HTR-8/SVneo (cell line): ENCODE data around the genes SDCCAG8 and HNRNPU.

GRCh38 chr1:241610052-241610511 is 30.1 kb downstream of the CHML start:
- RRBS, result no CpG with 5 or more reads among the region's 6 CpGs

DNA sequence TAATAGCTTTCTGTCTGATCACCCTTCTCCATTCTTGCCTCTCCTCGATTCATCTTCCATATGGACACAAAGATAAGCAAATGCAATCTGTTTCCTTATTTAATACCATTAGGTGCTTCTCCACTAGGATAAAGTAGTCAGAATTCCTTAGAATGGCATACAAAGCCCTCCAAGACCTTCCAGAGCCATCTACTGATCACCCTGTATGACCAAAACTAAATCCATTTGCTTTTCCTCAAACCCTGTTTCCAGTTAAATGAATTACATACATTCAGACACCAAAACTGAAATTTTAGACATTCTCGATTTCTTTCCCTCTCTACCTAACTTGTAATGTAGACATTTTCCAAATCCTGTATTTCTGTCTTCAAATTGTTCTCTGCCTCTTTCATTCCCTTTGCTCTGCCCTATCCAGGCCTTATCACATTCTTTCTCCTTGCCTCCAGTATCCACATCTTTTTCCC is 16.8 kb downstream of the CHML start:
- RRBS, result no CpG with 5 or more reads among the region's 2 CpGs

DNA sequence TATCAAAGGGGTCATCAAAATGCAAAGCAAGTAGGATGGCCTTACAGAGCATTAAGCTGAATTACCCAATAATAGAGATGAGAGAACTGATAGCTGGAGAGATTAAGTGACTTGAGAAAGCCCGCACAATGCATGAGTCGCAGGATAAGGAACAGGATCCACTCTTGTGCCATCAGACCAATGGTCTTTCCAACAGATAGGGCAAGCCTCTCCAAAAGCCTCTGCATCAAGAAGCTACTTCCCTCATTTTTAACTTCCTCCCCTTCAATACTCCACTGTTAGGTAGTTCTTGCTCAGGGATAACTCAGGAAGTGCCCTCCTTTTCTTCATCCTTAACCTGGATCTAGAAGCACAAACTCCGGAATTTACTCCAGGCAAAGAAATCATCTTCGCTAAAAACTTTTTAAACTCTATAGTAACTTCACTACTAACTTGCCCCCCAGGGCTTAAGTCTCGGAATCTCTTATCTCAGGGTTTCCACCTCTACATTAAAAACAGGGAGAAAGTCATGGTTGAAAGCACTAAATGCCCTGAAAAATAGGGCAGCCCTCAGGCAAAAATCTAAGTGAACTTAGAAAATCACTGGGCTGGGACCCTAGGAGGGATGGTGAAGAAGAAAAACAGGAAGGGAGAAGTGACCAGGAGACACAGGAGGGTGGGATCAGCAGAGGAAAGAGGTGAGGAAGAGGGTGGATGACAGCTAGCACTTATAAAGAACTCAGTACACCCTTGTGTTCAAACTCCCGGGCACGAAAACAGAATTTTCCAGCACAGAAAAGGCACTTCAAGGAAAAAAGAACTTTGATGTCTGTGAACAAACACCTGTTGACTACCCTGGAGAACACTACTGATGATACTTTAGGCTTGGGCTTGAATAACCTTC is 2.3 kb downstream of the CHML start:
- RRBS, result no CpG with 5 or more reads among the region's 7 CpGs

DNA sequence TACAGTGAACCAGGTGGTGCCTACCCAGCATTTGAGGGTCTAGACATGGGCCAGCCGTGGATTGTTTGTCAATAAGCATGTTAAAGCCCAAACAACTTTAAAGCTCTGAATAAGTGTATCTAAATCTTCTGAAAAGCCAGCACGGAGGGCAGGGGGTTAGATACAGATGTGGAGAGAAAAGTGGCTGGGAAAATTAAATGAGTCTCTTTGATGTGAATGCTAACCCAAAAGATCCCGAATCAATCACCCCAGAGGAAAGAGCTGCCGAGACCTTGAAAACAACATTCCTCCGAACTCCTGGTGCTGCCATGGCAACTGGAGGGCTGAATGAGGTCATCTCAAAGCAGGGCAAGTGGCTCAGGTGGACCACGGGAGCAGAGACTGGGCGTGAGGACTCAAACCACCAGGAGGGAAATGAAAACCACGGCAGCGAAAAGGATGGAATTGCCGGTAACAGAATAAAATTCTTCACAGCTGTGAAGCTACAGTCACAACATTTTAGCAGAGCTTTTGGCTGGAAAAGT is 23.5 kb upstream of the BECN2 start:
- RRBS, result no CpG with 5 or more reads among the region's 10 CpGs

DNA sequence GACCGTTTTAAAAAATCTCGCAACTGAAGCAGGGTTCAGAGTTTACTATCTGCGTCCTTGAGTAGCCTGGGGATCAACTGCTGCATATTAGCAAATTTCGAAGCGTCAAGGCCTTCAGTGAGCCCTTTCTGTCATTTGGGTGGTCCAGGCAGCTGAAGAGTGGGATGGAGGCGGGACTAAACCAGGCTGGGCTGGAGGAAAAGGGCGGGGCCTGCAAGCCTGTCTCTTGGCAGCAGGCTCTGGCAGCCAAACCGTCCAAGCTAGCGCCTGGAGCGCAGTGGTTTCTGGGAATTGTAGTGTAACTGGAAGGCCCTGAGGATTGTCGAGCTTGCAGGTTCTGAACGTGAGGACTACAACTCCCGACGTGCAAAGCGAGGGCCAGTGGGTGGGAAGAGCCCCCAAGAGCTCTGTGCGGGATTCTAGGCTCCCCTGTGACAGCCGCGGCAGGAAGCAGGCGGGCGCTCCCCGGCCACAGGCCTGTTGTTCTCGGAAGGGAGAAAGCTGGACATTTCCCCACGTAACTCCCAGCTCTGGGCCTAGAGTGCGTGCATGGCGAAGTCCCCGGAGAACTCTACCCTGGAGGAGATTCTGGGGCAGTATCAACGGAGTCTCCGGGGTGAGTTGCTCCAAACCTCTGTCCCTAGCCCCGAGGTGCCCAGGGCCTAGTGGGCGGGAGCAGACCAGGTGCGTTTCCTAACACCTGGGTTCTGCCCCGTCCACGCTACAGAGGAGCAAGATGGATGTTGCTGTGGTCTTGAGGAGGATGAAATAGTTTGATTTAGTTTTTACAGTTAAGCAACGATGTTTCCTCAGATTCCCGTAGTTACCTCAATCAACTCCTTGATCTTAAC is at the start of gene SDCCAG8:
SDCCAG8 (plus strand) TSS at position 417 of the 851 bp plus-strand sequence.
- RRBS, result 3% methylated on average over 5 of the region's 35 CpGs

DNA sequence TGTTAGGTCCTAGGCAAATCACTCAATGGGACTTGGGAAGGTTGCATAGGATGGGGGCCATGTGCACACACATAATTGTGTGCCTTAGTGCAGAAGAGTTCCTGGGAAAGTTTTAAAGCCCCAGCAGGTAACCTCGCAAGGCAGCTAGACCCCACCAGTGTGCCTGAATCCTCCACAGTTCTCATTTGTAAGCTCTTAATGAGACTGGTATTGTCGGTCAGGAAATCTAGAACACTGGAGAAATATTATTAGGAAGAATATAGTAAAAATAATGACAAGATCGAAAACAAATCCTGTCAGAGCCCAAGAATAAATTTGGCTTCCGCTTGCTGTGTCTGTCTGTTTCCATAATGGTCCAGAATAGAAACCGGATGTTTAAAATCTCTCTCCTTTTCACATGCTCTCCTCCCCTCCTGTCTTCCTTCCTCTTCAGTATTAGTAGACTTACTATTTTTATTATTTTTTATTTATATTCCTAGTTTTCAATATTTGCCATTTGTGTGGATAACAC is 187.6 kb downstream of the SDCCAG8 start:
- RRBS, result no CpG with 5 or more reads among the region's 5 CpGs

DNA sequence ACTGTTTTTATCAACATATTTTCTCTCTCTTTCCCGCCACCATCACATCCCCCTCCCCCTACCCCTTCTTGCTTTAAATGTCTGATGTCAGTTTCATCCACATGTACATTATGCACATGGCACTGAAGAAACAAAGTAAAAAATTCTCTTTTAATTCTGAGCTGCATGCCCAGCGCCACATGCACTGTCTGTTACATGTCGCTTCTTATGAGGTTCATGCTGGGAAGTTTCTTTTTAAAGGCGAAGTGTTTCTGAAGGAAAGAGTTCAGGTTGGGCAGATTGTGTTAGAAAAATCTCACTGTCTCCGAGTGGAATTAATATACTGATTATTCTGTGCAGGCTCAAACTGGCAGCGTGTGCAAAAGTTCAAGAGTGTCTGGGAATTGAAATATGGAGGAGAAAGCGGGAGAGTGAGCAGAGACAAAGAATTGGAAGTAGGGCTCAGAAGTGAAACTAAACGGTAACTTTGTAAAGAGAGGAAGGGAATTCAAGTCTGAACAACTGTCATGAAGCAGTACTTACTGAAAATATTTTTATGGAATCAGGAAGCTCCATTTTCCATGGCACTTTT is 217.5 kb downstream of the SDCCAG8 start:
- RRBS, result no CpG with 5 or more reads among the region's 8 CpGs

DNA sequence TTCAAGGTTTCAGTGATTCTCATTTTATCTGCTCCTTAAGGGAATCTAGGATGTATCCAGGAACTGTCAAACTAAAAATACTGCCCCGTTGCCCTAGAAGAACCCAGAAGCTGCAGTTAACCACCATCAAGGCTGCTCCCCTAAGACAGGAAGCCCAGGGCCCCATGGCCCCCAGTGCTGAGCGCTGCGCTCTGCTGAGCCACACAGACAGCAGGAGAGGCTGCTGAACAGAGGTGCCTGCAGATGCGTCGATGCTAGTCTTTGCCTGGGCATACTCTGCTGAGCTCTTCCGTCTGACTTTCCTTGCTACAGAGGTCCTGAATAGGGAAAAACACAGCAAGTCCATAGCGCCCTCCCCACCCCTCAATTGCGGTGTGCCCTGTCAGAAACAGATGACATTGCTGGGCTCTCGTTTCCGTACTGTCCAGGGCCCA is 252.3 kb downstream of the SDCCAG8 start:
- RRBS, result no CpG with 5 or more reads among the region's 10 CpGs

- RRBS, result under 1% methylated on average over 7 of the region's 60 CpGs
Measured at GRCh38 chr1:244047640-244048302, 3.3 kb upstream of the ZBTB18 start.

GRCh38 chr1:244138277-244138928 is 87.3 kb downstream of the ZBTB18 start:
- RRBS, result 100% methylated on average over 2 of the region's 9 CpGs

- RRBS, result no CpG with 5 or more reads among the region's 6 CpGs
Measured at GRCh38 chr1:244448257-244449156, 3.2 kb downstream of the ADSS2 start.

DNA sequence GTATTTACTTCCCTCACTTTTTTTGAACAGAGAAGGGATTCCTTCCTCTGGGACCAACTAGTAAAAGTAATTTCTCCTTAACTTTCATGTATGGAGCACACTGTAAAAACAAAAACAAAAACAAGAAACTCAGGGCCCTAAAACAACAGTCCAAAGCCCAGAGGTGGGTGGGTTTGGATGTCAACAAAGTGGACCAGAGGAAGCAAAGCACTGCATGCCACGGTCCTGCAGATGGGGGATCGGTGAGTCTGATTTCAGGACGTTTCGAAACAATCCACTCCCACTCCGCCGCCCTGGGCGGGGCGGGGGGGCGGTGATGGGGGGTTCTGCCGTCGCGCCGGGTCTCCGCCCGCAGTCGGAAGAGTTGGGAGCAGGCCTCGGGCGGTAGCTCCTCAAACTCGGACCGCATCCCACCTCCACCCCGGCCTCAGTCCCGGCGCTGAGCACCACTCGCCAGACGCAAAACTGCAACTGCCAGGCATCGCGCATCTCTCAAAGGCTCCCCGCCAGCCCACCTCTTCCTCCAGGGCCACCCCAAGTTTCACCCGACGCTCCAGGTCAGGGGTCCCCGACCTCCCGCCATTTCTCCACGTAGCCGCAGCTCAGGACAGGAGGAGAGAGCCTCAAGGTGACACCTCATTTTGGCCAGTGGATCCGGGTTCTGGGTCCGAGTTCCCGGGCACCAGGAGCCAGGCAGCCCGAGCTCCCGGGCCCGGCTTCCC is 657 bp downstream of the ADSS2 start:
- RRBS, result 1% methylated on average over 8 of the region's 40 CpGs

GRCh38 chr1:244652555-244652813 is 442 bp upstream of the DESI2 start:
- RRBS, result no CpG with 5 or more reads among the region's 13 CpGs

- RRBS, result no CpG with 5 or more reads among the region's 1 CpG
Measured at GRCh38 chr1:244839717-244839903, 4.2 kb downstream of the COX20 start.

DNA sequence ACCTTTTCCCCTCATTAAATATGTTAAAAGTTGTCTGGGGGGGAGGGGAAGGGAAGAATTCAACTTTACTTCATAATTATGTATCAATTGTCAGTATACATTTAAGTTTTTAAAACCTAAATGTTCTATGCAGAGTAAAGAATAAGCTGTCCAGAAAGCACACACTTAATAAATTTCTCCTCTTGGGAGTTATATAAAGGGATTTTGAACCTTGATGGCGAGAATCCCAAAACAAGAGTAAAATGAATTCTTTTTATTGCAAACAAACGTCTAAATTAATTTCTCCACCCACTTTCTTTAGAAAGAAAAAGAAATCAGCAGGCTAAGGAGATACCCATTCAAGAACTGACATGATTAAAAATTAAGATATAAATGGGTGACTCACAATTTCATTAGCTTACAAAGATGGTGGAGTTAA is 11.2 kb downstream of the HNRNPU start:
- RRBS, result no CpG with 5 or more reads among the region's 2 CpGs

DNA sequence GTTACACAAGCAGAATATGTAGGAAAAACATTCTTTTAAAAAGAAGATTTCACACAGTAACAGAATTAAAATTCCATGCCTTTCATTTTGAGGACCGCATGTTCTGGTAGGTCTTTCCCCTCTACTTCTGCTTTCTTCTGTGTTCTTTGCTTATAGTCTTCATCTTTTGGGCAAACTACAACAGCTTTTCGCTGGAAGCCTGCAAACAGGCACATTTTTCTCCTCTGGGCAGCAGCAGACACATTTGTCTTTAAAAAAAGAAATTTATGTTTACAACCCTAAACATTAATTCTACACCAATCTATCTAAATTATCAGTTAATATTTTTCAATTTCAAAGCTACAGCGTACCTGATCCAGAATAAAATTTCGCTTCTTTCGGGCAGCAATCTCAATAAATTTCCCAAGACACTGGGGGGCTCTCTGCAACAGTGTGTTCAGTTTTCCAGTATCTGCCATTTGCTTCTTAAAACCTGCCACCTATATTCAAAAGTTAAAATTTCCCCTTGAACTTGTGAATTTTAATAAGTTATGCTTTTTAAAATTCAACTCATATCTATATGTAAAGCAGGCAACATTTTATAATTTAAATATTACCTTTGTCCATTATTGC is 7.9 kb downstream of the HNRNPU start:
- RRBS, result no CpG with 5 or more reads among the region's 5 CpGs

DNA sequence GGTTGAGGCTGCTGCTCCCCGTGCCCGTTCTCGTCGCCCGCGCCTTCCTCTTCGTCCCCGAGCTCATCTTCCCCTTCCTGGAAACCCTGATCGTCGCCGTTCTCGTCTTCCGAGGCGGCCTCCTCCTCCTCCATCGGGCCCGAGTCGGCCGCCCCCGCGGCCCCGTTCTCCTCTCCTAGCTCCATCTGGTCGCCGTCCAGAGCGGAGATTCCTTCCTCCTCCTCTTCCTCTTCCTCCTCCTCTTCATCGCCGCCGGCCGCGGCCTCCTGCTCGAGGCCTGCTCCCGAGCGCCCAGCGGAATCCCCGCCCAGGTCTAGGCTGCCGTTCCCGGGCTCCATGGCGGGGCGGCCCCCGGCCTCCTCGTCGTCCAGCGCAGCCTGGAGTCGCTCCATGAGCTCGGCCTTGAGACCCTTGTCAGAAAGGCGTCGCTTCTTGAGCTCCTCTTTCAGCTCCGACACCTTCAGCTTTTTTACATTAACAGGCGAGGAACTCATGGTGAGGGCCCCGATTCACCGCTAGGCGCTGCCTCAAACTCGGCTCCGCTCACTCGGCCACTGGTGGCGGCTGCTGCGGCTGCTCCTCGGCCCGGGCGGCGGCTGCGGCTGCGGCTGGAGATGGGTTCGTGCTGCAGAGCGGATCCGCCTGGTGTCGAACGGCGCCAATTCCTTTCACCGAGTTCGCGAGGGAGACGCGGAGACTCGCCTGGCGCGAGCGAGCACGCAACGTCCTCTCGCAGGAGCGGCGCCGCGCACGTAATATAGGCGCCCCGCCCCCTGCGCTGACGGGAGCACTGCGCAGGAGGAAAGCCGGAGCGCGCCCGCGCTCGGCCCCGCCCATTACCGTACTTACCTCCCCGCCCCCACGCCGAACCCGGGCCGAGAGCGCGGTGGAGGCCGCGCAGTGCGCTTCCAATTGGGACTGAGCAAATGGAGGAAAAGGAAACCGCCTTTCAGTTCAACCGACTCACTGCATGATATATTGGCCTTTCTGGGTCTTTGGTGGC is at the start of gene HNRNPU:
HNRNPU (minus strand) TSS at position 730 of the 1,003 bp plus-strand sequence.
- RRBS, result under 1% methylated on average over 21 of the region's 110 CpGs

DNA sequence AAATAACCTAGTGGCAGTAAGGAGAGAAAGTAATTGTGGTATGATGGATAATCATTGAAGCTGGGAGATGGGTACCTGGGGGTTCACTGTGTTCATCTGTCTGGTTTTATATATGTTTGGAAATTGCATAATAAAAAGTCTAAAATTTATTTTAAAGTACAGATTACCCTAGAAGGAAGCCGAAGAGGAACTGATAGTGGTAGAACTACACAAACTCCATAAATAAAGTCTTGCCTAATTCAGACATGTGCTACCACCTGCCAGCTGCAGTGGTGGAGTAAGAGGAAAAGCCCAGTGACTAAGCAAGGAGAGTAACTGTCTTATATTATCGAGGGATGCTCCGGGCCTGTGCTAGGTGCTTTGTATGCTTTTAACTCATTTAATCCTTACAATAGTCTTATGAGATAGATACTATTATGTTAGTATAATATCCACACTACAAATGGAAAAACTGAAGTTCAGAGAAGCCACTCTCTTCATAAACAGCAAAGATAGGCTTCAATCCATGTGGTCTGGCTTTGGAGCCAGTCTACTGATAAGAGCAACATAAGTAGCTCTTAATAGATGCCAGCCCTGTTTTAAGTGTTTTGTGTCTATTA is 48.5 kb upstream of the EFCAB2 start:
- RRBS, result no CpG with 5 or more reads among the region's 3 CpGs

- RRBS, result 2% methylated on average over 36 of the region's 47 CpGs
Measured at GRCh38 chr1:244970273-244970680, 795 bp downstream of the EFCAB2 start.

- RRBS, result no CpG with 5 or more reads among the region's 7 CpGs
Measured at GRCh38 chr1:245108124-245108745, 46.5 kb upstream of the KIF26B start.